Trachea (tissue), 1 donor: ENCODE data around the gene PRR23E.

GRCh38 chr3:126355475-126356309, 1.5 kb downstream of the KLF15 start:
- PRO-cap: bidirectional peak, plus-strand start at chr3:126356216, minus-strand start at chr3:126355933

- PRO-cap: no peak
Observed at GRCh38 chr3:126604076-126604763, 45.5 kb upstream of the C3orf22 start.

GRCh38 chr3:126782504-126783026, 78.5 kb downstream of the CHCHD6 start:
- PRO-cap: no peak

GRCh38 chr3:126847892-126848284, 135.0 kb upstream of the PLXNA1 start:
- PRO-cap: unidirectional peak, minus-strand start at chr3:126848084

DNA sequence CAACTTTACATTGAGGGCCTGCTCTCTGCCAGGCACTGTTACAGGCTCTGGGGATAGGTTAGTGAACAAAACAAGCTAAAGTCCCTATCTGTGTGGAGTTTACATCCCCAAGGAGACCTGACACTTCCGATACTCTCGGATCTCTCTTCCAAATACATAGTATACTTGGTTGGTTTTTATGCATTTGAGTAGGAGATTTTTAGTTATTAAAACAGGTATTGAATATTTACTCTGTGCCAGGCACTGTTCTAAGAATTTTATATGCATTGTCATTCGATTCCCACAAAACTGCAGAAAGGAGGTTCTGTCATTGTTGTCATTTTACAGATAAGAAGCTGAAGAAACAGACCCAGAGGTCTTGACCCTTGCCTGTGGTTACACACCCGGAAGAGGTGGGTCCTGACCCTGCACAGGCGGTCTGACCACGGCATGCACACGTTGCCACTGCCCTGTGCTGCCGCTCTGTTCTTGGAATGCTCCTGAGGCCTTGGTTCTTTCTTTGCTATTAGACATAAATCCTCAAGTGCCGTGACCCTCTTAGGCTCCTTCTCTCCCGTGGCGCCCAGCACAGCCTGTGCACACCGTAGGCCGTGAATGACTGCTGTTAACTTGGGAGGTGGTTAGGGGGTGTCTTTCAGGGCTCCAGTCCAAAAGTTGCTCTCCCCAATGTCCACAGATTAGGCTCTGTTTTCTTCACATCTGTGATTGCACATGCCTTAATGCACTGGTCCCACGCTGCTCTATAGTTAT, 74.2 kb upstream of the PLXNA1 start:
- PRO-cap: no peak

DNA sequence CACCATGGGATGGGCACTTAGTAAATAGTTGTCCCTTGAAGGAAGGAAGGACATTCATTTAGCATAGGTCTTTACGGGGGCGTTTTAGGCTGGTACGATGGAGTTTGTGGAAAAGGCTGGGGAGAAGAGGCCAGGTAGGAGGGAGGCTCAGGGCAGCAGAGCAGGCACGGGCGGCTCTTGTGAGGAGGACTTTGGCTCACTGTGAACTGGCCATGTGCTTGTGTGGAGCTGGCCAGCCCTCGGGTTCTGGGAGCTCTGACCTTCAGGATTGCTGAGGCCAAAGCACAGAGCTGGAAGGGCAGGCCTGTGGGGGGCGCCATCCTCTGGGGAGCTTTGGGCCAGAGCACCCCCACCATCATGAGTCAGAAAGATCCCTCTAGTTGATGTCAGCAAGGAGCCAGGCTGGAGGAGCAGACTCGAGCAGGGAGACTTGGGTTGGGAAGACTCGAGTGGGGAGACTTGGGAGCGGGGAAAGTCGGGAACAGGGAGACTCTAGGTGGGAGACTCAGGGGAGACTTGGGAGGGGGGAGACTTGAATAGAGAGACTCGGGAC, 37.8 kb upstream of the PLXNA1 start:
- PRO-cap: no peak

GRCh38 chr3:126961596-126961961, 21.3 kb upstream of the PLXNA1 start:
- PRO-cap: no peak

DNA sequence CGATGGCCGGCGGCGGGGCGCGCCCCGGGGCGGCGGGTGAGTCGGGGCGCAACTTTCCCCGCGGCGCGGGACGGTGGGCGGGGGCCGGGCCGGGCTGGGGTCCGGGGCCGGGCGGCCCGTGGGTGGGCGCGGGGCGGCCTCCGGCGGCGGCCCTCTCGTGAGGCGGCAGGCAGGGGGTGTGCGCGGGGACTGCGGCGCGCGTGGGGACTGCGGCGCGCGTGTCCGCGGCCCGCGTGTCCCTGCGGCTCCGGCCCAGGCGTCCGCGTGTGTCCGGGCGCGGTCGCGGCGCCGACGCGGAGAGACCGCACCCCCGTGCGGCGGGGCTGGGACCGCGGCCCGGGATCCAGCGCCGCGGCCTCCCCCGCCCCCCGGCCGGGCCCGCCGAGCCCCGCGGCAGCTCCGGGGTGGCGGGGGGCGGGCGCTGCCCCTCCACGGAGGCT, 357 bp downstream of the PLXNA1 start:
- PRO-cap: no peak

- PRO-cap: no peak
Observed at GRCh38 chr3:127035139-127036232, 52.6 kb downstream of the PLXNA1 start.

GRCh38 chr3:127037122-127038061, 54.5 kb downstream of the PLXNA1 start:
- PRO-cap: no peak

DNA sequence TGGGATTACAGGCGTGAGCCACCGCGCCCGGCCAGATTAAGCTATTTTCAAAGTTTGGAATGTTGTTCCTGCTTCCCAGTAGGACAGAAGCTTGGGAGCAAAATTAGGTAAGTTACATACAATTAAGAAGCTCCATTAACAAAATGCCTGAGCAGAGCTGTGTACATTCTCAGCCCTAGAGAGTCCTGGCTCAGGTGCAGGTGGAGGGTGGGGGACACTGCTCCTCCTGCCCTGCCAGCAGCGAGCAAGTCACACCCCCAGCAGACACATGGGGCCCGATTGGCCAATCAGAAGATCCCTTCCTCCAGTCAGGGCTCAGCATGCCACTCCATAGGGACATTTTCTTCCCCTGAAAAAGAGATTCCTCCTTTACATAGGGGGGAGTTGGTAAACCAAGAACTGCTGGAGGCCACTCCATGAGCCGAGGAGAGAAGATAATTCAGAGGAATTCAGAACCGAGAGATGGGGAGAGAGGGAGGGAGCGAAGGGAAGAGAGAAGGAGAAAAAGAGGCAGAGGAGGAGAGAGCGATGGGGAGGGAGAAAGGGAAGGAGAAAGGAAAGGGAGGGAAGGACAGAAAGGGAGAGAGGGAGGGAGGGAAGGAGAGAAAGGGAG, 62.1 kb downstream of the PLXNA1 start:
- PRO-cap: no peak

GRCh38 chr3:127193026-127193431, at the start of gene PRR23E:
Gene PRR23E, plus strand, starts transcription at chr3:127193131.
- PRO-cap: no peak

DNA sequence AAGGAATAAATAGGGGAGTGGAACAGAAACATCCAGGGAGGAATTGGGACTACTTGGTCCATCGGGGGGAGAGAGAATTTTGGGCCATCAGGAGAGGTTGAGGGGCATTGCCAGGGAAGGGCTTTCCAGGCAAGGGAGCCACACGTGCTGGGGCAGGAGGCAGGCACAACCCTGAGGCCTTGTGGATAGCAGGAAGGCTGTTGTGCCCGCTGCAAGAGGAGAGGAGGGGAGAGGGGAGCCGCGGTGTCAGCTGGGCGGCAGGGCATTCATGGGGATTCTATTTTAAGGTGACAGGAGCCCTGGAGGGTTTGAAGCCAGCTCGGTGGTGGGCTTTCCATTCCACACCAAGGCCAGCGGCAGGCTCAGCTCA, 43.7 kb downstream of the TPRA1 start:
- PRO-cap: no peak

DNA sequence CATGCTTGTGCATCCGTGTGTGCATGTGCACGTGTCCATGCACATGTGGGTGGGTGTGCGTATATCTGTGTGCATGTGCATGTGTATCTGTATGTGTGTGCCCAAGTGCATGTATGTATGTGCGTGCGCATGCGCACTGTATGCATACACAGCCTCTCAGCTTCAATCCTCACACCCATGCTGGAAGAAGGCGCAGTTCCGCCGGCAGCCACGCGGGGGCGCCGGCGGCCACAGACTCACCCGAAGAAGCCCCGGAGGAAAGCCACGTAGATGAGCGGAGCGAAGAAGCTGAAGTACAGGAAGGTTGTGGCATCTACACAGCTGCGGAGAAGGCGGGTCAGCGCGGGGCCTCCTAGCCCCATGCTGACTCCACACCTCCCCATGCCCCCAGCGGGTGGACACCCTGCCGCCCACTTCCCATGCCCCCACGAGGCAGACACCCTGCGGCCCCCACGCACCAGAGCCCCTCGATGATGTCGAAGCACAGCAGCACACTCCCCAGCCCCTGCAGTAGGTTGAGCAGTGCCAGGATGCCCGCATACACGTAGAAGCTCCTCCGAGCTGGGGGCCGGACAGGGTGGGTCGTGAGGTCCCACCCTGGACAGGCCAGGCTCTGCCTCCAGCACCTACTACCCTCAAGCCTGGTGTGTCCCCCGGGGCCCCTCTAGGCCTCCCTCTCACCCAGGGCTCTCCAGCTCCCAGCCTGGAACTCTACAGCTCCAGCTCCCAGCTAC, 15.4 kb downstream of the TPRA1 start:
- PRO-cap: no peak

DNA sequence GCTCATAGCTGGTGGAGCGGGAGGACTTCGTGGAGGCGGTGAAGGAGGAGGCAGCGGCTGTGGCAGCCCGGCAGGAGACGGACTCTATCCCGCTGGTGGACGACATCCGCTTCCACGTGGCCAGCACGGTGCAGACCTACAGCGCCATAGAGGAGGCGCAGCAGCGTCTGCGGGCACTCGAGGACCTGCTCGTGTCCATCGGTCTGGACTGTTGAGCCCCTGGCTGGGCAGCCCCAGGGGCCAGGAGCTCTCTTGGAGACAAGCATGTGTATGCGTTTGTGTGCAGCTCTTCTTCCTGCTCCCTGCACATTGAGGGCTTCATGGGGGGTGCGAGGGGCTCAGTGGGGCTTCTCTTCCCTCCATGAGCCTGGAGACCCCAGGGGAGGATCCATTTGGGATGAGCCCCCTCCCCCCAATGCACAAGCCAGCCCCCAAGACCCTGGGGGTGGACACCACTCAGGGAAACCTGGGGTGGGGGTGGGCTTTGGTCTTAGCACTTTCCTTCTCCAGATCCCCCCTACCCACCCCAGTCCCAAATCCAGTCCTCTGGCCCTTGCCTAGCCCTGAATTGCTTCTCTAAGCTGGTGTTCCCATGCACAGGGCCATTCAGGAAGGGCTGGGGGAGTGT, 7.6 kb downstream of the ABTB1 start:
- PRO-cap: no peak

GRCh38 chr3:127735814-127736627, 63.3 kb downstream of the ABTB1 start:
- PRO-cap: no peak

DNA sequence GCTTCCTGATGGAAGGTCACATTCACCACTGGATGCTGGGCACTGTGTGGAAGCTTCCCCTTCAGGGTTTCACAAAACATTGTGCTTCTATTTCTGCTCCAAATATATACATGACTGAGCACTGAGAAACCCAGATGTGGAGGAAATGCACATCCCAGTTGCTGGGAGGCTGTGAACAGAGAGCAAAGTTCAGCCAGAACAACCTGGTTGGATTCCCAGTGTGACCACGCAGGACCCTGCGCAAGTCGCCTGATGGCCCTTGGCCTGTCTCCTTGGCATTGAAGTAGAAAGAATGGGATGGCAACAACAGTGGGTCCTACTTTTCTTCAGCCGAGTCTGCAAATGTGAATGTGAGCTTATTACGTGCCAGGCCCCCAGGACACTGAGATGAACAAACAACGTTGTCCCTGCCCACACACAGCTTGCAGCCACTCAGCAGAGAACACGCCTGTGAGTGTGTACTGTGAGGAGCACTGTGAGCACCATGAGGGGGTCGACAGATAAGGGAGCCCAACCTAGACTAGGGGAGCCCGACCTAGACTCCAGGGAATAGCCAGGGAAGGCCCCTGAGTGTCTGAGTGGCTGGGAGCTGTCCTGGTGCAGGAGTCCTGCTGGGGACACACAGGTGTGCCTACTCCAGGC, 36.8 kb downstream of the MGLL start:
- PRO-cap: no peak

- PRO-cap: no peak
Observed at GRCh38 chr3:127819924-127820537, 2.3 kb downstream of the MGLL start.

DNA sequence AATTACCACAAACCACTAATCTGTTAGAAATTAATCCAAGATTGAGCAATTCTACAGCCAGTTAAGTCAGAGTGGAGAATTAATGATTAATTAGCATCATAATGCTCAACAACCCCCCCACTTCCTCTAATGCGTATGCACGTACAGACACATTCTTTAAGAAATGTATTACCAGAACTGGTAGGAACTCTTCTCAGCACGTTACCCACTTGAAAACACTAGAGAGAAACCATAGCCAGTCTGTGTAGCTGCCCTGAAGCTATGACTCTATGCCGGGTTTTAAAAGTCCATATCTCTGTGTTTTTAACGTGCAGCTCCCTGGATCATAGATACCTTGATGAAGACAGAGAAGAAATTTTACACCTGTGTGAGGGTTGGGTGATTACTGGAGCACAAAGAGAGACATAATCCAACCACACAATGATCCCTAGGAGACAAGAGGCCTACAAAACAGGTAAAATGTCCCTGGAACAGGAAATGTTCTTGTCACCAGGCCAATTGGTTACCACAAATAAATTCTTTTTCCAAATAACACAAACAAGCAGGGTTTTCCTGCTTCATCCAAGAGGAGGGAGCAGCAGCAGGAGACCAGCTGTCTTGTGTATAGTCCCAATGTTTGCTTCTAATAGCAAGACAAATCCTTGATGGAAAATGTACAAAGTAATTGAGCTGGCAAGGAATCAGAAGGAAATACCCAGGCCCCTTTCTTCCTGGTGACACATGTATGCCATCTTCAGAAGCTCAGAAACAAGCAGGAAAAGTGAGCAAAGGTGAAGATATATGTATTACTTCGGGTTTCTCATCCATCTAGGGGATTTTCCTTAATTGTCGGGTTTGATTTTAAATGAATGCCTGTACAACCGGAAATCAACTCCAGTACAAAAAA, 1.5 kb downstream of the MGLL start:
- PRO-cap: bidirectional peak, plus-strand start at position 564 of the sequence, minus-strand start at position 331 of the sequence

DNA sequence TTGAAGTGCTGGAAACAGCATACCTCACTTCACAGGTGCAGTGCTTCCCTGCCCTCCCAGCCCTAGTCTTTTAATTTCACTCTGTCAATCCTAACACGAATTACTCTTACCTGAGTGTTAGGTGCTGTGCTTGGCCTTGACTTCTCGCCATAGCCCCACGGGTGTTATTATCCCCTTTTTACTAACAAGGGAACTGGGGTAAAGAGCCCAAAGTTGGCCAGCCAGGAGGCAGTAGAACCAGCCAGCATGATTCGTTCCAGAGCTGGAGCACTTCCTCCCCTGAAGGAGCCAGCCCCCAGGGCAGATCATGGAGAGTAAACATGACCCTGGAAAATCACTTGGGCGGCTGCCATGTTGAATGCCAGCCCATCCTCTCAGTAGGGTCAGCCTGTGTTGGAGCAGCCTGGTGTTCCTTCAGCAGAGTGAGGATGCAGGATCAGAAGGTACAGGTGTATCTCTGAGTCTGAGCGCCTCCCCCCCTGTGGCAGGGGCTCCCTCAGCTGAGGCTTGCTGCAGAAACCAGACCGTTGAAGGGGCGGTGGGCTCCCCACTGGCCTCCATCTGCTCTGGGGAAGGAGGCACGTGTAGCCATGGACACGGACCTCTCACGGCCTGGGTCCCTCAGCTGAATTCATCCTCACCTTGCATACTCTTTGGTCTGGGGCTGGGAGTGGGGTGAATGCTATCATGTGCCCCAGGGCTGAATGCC, 143.1 kb downstream of the DNAJB8 start:
- PRO-cap: no peak